Ovary (tissue), 7 donors: ENCODE results near the genes SIRT7, MAFG and DUS1L.

GRCh38 chr17:81863778-81864675 lies 3.7 kb upstream of the P4HB start:
- PRO-cap, 7 experiments, result no peak in any of the 7 experiments
- RAMPAGE, long total RNA, 2 experiments, result no peak in any of the 2 experiments

GRCh38 chr17:81869170-81870318 lies 1.6 kb downstream of the ARHGDIA start:
- PRO-cap, 7 experiments, result peak in 1 of 7 experiments; most common minus-strand start chr17:81870148 (in 1)
- RAMPAGE, long total RNA, 2 experiments, result no peak in any of the 2 experiments

GRCh38 chr17:81915294-81916225 lies 2.4 kb downstream of the SIRT7 start:
- PRO-cap, 7 experiments, result no peak in any of the 7 experiments
- RAMPAGE, long total RNA, 2 experiments, result no peak in any of the 2 experiments

- PRO-cap, 7 experiments, result peak in 7 of 7 experiments; most common plus-strand start chr17:81918236 (in 4); most common minus-strand start chr17:81918148 (in 6)
- RAMPAGE, long total RNA, 2 experiments, result no peak in any of the 2 experiments
Measured at GRCh38 chr17:81917225-81918446, at the start of gene SIRT7. SIRT7 (minus strand) TSS chr17:81918176.

DNA sequence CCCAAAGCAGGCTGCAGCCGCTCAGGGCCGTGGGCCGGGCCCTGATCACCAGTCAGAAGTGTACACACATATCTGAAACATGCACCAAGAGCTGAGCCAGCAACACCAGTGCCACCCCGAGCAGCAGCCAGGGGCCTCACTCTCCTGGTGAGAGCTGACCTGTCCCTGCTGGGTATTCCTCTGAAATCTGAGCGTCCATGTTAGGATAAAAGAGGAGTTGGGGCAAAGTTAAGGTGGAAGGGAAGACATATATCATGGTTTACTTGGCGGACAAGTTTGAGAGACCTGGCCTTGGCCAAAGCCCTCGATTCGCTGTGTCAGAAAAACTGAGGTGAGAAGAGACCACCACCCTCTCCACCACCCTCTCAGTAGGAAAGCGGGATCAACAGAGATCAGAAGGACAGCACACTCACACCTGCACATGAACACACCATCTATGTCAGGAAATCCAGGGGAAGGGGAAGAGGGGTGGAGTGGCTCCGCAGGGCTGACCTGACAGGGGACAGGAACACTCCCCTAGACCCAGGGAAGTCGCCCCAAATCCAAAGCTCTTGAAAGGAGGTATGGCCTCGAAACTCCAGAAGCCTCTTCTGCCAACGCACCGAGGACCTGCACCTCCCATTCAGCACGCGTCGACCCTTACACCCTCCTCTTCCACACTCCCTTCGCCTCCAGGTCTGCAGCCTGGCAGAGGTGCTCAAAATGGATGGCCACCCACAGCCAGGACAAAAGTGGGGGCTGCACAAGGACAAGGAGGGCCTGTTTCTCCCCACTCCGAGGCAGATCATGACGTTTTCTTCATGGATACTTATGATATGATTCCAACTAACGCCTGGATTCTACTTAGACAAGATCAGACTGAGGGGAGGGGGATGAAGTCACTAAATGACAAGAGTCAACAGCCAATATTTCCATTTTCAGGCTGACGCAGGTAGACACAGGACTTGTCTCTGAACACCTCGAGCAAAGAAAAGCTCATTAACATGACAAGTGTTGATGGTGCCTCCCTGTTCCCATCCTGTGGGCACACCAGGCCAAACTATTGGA lies 1.7 kb upstream of the SIRT7 start:
- PRO-cap, 7 experiments, result peak in 1 of 7 experiments; most common minus-strand start position 49 of the sequence (in 1)
- RAMPAGE, long total RNA, 2 experiments, result no peak in any of the 2 experiments

DNA sequence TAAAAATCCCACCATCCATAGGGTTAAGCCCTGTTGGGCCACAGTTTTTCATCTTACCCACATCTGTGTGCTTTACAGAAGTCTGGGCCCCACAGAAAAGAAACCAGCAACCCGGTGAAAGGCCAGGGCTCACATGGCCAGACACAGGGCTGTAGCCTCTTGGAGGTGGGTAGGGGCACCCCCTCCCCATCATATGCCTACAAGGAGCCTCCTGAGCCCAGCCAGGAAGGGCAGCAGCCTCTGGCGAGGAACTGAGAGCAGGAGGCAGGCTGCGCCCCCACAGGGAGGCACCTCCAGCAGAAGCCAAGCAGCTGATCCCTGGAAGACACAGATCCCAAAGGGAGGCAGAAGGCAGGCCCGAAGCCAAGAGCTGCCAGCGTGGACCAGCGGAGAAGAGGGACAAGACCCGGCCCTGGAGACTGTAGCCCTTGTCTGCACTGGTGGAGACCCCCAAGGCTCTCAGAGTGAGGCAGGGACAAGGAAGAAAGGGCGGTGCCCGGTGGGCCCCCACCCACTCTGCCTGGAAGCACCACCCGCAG lies 2.5 kb upstream of the SIRT7 start:
- PRO-cap, 7 experiments, result no peak in any of the 7 experiments
- RAMPAGE, long total RNA, 2 experiments, result no peak in any of the 2 experiments

DNA sequence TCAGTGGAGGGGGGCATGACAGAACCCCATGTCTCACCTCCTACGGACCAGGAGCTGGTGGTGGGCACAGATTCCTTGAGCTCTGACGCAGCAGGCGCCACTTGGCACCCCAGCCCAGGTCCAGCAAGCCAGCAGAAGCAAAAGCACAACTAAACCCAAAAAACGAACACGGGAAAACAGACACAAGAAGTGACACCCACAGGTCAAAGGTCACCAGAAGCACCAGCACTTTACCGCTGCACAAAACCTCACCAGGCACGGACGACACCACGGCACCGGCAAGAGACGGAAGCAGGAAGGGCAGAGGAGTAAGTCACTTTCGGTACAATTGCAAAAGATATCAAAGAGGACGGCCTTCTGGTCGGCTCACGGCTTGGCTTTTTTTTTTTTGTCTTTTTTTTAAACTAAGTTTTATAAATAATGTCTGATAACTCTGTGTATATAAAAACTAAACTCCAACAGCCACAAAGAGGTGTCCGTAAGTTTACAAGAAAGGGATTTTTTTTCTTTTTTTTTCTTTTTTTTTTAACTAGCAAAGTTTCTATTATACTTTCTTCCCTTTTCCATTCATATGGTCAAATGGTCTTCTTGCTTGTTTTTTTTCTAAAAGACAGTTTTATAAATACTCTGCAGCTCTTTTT lies 3.3 kb upstream of the SIRT7 start:
- PRO-cap, 7 experiments, result no peak in any of the 7 experiments
- RAMPAGE, long total RNA, 2 experiments, result no peak in any of the 2 experiments

DNA sequence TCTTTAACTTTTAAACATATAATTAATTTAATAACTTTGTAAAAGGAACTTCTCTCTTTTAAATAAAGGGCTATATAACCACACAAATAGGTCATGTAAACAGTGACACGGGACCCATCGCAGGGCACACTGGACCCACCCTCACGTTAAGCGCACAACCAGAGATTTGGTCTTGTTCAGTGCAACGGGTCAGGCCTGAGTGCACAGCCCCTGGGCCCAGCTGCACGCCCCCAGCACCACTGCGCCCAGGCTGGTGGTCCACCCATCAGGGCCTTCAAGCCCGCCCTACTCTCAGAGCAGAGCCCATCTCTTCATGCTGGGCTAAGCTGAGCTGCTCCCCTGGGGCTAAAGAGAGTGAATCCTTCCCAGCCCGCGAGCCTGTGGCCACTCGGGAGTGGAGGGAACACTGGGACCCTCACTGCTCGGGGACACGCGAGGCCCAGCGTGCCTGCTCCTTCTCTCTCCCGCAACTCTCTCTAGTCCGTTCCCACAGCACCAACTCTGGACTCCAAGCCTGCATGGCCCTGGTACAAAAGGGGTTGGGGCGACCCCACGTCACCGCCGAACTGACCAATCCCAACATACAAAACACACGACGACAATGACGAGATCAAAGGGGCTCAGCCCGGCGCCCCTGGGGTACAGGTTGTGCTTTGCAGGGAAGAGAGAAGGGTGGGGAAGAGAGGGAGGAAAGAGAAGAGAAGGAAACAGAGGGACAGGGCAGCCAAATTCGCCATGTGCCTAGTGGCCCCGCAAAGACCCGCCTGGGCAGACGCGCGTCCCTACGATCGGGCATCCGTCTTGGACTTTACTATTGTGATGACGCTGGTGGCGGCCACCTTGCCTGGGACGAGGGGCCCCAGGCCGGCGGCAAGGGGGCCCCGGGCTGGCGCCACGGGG lies 4.1 kb upstream of the SIRT7 start:
- PRO-cap, 7 experiments, result no peak in any of the 7 experiments
- RAMPAGE, long total RNA, 2 experiments, result no peak in any of the 2 experiments

GRCh38 chr17:81923239-81923819 lies 4.2 kb downstream of the MAFG start:
- PRO-cap, 7 experiments, result peak in 4 of 7 experiments; most common plus-strand start chr17:81923766 (in 3); most common minus-strand start chr17:81923604 (in 4)
- RAMPAGE, long total RNA, 2 experiments, result no peak in any of the 2 experiments

GRCh38 chr17:81927481-81928215 lies at the start of gene MAFG:
MAFG (minus strand) TSS chr17:81927735.
- PRO-cap, 7 experiments, result peak in 7 of 7 experiments; most common plus-strand start chr17:81927820 (in 5); most common minus-strand start chr17:81927735 (in 7)
- RAMPAGE, long total RNA, 2 experiments, result no peak in any of the 2 experiments

- PRO-cap, 7 experiments, result no peak in any of the 7 experiments
- RAMPAGE, long total RNA, 2 experiments, result no peak in any of the 2 experiments
Measured at GRCh38 chr17:81928666-81929118, 1.2 kb upstream of the MAFG start.

GRCh38 chr17:82003492-82004293 lies 19.0 kb downstream of the CENPX start:
- PRO-cap, 7 experiments, result no peak in any of the 7 experiments
- RAMPAGE, long total RNA, 2 experiments, result no peak in any of the 2 experiments

DNA sequence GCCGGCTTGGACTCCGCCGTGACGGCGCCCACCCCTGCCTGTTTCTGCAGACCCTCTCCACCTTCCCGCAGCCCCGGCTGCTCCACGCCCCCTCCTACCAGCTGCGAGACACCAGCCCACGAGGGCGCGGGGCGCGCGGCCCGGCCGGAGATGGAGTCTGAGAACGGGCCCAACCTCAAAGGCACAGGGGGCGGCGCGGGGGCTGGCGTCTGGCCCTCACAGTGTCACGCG lies 222 bp downstream of the CENPX start:
- PRO-cap, 7 experiments, result peak in 2 of 7 experiments; most common minus-strand start position 159 of the sequence (in 2)
- RAMPAGE, long total RNA, 2 experiments, result no peak in any of the 2 experiments

- PRO-cap, 7 experiments, result peak in 7 of 7 experiments; most common plus-strand start chr17:82065928 (in 3); most common minus-strand start chr17:82065804 (in 7)
- RAMPAGE, long total RNA, 2 experiments, result no peak in any of the 2 experiments
Measured at GRCh38 chr17:82065325-82066198, at the start of gene DUS1L. DUS1L (minus strand) TSS chr17:82065804.

DNA sequence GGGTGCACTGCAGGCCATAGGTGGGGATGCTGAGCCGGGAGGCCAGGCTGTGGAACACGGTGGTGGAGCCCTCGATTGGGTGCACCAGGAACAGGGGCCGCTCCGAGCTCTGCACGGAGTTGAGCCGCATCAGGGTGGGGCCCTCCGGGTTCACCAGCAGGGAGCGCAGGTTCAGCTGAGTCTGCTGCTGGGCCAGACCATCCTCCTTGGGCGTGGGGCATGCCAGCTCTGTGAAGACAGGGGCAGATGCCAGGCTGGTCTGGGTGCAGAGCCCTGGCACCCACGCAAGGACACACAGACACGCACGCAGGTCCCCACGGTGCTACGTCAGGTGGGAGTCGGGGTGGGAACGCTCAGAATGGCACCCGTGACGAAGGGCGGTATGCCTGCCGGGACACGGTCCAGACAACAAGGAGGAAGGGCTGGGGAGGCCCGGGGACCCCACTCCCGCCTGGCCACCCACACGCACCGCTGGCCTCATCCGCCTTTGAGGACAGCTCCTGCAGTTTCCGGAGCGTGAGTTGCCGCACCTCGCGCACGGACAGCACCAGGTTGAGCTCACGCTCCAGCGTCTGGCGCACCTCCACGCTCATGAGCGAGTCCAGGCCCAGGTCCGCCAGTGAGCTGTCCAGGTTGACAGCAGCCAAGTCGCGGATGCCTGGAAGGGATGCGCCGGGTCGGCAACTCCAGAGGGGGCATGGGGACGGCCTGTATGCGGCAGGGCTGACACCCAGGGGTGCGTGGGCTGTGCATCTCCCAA lies 15.3 kb upstream of the DUS1L start:
- PRO-cap, 7 experiments, result no peak in any of the 7 experiments
- RAMPAGE, long total RNA, 2 experiments, result no peak in any of the 2 experiments

DNA sequence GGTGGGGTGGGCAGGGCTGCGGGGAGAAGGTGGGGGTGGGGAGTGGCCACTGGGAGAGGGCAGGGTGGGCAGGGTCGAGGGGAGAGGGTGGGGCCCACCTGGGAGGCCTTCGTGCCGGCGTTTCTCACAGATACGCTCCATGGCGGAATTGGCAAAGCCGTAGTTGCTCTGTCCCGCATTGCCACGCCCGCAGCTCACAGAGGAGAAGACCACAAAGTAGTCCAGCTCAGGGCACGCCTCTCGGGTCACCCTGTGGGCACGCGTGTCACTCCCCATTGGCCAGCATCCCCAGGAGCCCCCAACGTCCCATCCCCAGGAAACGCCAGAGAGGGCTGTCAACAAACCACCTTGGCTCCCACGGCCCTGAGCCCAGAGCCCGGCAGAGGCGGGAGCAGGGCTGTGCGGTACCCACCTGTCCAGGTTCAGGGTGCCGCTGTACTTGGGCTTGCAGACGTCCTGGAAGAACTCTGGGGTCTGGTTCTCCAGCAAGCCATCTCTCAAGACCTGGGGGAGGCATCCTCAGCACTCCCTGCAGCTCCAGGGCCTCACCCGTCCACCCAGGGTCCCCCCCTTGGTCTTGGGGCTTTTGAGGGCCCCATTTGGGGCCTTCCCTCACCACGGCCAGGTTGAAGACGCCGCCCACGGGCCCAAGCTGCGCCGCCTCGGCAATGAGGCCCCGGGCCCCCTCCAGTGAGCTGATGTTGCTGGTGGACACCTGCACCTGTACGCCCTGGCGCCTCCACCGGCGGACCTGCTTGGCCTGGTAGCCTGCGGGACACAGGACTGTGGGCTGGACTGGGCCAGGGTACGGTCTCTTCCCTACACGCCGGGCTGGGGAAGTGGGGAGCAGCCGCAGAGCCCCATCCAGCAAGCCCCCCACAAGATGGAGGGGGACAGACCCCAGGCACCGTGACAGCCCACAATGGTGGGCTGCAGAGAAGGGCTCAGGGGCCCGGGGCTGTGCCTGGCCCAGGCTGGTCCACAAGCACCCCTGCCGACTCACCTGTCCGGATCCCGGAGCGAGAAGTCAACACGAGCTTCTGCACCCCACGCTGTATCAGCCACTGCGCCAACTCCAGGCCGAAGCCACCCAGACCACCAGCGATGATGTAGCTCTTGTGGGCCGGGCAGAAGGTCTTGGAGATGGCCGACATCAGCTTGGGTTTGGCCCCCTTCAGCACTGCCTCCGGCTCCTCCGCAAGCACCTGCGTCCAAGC lies 15.7 kb downstream of the FASN start:
- PRO-cap, 7 experiments, result no peak in any of the 7 experiments
- RAMPAGE, long total RNA, 2 experiments, result no peak in any of the 2 experiments

DNA sequence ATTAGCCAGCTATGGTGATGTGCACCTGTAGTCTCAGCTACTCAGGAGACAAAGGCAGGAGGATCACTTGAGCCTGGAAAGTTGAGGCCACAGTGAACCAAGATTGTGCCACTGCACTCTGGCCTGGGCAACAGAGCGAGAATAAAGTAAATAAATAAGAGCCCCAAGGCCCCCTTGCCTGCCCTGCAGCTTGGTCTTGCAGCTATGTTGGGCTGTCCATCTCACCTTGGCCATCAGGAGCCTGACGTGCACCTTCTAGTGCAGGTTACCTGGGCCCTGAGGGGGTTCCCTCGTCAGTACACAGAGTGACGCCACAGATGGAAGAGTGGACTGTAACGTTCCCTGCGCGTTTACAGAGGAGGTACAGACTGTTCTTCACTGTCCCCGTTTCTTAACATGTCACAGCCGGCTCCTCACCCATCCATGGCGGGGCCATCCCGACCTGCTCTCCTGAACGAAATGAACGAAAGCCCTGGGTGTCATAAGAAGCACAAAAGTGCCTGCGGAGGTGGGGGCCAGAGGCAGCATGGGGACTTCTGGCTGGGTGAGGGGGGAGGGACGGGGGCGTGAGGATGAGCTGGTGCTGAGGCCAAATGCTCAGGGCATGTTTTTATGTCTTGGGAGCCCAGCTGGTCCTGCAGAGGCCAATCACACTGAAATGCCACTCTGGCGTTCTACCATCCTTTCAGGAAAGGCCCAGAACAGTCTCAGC lies 15.9 kb upstream of the FASN start:
- PRO-cap, 7 experiments, result no peak in any of the 7 experiments
- RAMPAGE, long total RNA, 2 experiments, result no peak in any of the 2 experiments

- PRO-cap, 7 experiments, result no peak in any of the 7 experiments
- RAMPAGE, long total RNA, 2 experiments, result no peak in any of the 2 experiments
Measured at GRCh38 chr17:82120127-82120578, 22.1 kb upstream of the FASN start.

GRCh38 chr17:82196283-82196594 lies 16.4 kb downstream of the CCDC57 start:
- PRO-cap, 7 experiments, result no peak in any of the 7 experiments
- RAMPAGE, long total RNA, 2 experiments, result no peak in any of the 2 experiments

GRCh38 chr17:82255039-82256047 lies 18.2 kb downstream of the CSNK1D start:
- PRO-cap, 7 experiments, result no peak in any of the 7 experiments
- RAMPAGE, long total RNA, 2 experiments, result no peak in any of the 2 experiments